ENCODE results near the gene ASMTL.

DNA sequence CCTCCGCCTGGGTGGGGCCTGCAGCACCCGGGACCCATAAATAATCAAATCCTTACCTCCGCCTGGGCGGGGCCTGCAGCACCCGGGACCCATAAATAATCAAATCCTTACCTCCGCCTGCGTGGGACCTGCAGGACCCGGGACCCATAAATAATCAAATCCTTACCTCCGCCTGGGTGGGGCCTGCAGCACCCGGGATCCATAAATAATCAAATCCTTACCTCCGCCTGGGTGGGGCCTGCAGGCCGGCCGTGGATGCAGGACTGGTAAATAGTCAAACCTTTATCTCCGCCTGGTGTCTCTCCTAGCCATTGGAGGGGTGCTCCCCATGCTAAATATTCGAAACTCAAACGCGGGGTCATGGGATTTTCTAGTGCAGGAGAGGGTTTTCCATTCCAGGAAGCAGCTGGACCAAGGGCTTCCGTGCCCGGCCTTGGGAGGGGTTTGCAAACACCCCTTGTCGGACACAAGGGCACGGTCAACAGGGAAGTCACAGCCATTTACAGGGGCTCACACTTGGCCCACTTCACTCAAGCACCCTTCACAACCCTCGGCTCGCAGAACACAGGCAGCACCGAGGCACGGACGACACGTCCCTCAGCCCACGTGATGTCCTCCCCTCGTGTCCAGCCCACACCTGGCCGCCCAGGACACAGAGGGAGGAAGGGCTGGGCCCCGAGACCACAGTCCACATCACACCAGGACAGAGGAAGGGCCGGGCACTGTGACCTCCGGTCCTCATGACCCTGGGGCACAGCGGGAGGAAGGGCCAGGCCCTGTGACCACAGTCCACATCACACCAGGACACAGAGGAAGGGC, 10.4 kb upstream of the PLCXD1 start:
- PRO-cap: no peak
- RAMPAGE, long total RNA, 3 experiments: no peak in any of the 3 experiments

DNA sequence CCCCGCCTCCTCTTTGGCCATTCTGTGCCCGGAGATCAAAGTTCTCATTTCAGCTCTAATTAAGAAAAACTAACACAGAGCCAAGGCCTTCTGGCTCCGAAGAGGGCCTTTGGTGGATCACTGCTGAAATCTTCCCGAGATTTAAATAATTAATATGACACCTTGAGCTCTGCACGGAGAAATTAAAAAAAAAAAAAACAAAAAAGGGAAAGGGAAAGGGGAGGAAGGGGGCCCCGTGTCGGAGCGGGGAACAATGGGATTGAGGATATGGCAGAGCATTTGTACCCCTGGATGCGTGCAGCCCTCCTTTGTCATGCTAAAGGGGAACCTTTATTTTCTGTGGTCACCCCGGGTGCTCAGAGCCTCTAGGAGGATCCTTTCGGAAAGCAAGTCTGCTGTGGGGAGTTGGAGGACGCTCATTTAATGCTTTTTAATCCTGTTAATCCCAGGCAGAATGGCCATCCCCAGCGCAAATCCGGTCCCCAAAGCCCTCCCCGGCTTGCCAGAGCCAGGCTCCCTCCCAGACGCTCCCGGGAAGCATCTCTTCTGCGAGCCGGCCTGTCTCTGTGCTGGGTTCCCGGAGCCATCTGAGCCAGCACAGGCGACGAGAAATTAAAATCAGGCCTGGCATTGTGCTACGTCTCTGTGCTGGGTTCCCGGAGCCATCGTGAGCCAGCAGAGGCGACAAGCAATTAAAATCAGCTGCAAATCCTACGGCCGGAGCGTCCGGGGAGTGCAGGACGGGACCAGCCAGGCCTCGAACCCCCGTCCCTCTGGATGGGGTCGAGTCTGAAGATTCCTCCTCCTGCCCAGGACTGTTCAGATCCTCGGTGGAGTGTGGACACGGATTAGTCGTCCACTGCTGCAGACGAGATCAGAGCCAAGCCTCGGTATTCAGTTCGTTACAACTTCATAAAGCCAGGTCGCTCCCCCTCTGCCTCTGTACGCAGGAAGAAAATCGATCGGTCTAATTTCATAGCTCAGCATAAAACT, 113.2 kb upstream of the PPP2R3B start:
- PRO-cap: no peak
- RAMPAGE, long total RNA, 3 experiments: no peak in any of the 3 experiments

GRCh38 chrX:970354-970599, 242.2 kb downstream of the CRLF2 start:
- PRO-cap: no peak
- RAMPAGE, long total RNA, 3 experiments: no peak in any of the 3 experiments

DNA sequence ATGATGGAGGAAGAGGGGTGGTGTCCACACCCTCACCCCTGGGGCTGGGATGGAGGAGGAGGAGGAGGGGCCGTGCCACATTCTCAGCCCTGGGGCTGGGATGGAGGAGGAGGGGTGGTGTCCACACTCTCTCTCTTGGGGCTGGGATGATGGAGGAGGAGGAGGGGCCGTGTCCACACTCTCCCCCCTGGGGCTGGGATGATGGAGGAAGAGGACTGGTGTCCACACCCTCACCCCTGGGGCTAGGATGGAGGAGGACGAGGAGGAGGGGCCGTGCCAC, 231.7 kb downstream of the CRLF2 start:
- PRO-cap: unidirectional peak, plus-strand start at position 60 of the sequence
- RAMPAGE, long total RNA, 3 experiments: no peak in any of the 3 experiments

DNA sequence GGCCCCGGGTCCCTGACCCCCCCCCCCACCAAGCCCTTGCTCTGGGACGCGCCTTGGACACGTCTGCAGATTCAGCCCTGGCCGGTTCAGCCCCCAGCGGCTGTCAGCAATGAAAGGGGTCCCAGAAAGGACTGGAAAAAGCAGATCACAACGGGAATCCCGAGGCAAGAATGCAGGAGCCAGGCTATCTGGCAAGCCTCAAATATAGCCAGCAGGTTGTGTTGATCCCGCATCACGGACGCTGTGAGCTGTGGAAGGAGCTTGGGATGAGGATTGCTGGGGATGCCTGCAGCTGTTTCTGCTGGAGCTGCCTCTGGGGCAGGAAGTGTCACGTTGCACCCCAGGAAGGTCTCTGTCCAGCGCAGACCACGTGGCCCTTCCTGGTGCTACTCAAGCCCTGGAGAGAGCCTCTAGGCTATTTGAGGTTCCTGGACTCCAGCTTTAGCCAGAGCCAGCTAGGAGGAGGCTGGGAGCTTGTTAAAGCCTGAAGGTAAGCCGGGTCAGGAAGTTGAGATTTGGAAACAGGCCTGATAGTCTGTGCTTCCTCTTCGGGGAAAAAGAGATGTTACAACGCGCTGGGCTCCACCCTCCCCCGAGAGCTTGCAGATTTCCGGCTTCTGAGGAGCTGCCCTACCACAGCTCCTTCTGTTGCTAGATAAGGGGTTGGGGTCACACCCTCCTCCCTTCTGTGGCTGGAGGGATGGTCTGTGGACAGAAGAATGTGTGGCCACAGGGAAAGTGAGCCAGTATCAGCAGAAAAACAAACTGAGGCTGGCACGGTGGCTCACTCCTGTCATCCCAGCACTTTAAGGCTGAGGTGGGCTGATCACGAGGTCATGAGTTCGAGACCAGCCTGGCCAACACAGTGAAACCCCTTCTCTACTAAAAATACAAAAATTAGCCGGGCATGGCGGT, 19.2 kb upstream of the CSF2RA start:
- PRO-cap: no peak
- RAMPAGE, long total RNA, 3 experiments: no peak in any of the 3 experiments

DNA sequence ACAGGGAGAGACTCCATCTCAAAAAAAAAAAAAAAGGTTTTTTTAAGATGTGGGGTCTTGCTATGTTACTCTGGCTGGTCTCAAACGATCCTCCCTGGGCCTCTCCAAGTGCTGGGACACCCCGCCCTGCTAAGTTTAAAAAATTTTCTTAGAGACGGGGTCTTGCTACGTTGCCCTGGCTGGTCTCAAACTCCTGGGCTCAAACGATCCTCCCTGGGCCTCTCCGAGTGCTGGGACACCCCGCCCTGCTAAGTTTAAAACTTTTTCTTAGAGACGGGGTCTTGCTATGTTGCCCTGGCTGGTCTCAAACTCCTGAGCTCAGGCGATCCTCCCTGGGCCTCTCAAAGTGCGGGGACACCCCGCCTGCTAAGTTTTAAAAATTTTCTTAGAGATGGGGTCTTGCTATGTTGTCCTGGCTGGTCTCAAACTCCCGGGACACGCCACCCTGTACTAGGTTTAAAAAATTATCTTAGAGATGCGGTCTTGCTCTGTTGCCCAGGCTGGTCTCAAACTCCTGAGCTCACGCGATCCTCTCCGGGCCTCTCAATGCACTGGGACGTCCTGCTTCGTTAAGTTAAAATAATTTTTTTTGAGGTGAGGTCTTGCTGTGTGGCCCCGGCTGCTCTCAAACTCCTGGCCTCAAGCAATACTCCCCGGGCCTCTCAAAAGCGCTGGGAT, 1.2 kb downstream of the SLC25A6 start:
- PRO-cap: no peak
- RAMPAGE, long total RNA, 3 experiments: no peak in any of the 3 experiments

DNA sequence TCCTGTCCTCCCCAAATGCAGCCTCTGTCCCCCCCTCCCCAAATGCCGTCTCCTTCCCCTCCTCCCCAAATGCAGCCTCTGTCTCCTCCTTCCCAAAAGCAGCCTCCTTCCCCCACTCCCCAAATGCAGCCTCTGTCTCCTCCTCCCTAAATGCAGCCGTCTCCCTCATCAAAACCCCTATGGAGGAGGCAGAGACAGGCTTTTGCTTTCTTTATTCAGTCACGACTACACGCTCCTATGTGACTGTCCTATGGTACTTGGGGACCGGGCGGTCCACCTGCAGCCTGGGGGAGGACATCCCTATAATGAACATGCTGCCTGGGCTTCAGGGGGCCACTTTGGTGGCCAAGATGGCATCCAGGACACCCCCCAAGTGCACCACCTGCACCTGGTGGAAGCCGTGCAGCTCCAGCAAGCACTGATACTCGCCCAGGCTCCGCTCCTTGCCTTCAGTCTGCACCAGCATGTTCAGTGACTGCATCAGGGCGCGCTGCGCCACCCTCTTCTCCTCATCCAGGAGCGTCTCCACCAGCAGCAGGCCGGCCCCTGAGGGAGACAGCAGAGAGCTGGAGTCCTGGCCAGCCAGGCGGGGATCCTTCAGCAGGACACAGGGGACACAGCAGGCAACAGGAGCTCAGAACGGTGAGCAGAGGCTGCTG, 11.2 kb upstream of the SLC25A6 start:
- PRO-cap: no peak
- RAMPAGE, long total RNA, 3 experiments: no peak in any of the 3 experiments

DNA sequence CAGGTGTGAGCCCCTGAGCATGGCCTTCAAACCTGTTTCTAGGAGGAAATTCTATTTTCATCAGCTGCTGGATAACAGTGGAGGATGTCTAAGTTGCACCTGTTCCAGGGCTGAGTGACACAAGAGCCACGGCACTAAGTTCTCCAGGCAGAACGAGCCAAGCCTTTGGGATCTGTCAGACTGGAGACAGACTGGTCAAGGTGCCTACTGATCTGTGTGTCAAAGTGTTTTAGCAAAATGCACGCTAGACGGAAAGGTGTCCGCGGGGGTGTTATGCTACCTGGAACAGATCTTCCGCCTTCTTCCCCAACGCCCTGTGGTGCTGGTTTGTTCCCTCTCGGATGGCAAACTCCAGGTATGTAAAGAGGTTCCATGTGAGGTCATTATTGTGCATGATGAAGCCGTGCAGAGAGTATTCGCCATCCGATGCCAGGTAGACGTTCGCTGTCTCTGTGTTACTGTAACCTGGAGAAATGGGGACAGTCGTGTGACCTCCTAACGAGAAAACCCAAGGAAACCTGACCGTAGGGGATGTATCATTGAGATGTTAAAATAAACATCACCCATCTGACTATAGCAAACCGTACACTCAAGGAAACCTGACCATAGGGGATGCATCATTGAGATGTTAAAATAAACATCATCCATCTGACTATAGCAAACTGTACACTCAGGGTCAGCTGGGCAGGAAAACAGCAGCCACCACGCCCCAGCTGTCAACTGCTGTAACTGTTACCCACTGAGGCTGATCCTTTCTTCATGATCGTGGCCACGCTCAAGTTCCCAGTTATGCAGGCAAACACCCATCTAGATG, 29.7 kb upstream of the SLC25A6 start:
- PRO-cap: no peak
- RAMPAGE, long total RNA, 3 experiments: no peak in any of the 3 experiments

- PRO-cap: unidirectional peak, minus-strand start at chrX:1452888; unidirectional peak, plus-strand start at chrX:1453449; unidirectional peak, minus-strand start at chrX:1453713
- RAMPAGE, long total RNA, 3 experiments: start-site peak on the minus strand in 3 of 3 experiments, at chrX:1452881-1452910 at its widest, 20 to 34 reads per replicate
These were observed at the start of gene ASMTL for GRCh38 chrX:1452740-1453836. TSS of gene ASMTL (minus strand) at chrX:1452909.

- PRO-cap: no peak
- RAMPAGE, long total RNA, 3 experiments: start-site peak on the minus strand in 1 of 3 experiments, at chrX:1462686-1462716 at its widest, 6 reads per replicate
These were observed 10.1 kb upstream of the ASMTL start for GRCh38 chrX:1462355-1463646.

GRCh38 chrX:1467106-1467607, 14.4 kb upstream of the ASMTL start:
- PRO-cap: no peak
- RAMPAGE, long total RNA, 3 experiments: no peak in any of the 3 experiments

GRCh38 chrX:1537422-1537918, 485 bp upstream of the P2RY8 start:
- PRO-cap: bidirectional peak, plus-strand start at chrX:1537638, minus-strand start at chrX:1537498
- RAMPAGE, long total RNA, 3 experiments: no peak in any of the 3 experiments

- PRO-cap: no peak
- RAMPAGE, long total RNA, 3 experiments: no peak in any of the 3 experiments
These were observed 10.4 kb downstream of the AKAP17A start for GRCh38 chrX:1601320-1602640.

GRCh38 chrX:2159139-2159907, 341.5 kb downstream of the DHRSX start:
- PRO-cap: no peak
- RAMPAGE, long total RNA, 3 experiments: no peak in any of the 3 experiments

- PRO-cap: no peak
- RAMPAGE, long total RNA, 3 experiments: start-site peak on the minus strand in 1 of 3 experiments, at chrX:2179898-2180796 at its widest, 6 reads per replicate
These were observed 320.3 kb downstream of the DHRSX start for GRCh38 chrX:2180243-2181176.

DNA sequence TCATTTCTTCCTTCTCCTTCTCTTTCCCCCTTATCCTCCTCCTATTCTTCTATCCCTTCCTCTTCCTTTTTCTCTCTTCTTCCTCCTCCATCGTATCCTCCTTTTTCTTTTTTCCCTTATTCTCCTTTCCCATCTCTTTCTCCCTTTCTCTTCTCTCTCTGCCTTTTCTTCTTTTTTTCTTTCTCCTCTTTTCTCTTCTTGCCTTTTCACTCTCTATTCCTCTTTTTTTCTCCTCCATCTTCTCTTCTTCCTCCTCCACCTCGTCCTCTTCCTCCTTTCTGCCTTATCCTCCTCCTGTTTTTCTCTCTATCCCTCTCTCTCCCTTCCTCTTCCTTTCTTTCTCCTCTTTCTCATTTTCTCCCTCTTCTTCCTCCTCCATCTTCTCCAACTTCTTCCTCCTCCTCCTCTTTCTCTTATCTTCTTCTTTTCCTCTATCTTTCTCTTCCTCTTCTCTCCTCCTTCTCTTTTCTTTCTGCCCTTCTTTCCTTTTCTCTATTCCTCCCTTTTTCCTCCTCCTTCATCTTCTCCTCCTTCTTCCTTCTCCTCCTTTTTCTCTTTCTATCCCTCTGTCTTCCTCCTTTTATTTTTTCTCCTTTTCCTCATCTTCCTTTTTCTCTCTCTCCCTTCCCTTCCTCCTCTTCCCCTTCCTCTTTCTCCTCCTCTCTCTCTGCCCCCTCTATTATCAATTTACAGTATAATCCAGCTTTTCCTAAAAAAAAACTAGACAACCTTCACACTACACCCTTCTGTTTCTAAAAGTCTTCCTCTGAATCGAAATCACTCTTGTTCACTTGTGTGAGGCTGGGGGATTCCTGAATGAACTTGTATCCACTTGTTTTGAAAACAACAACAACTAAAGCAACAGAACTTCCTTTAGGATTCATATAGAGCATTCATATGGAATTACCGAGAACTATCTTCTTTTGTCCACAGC, 269.0 kb downstream of the DHRSX start:
- PRO-cap: no peak
- RAMPAGE, long total RNA, 3 experiments: no peak in any of the 3 experiments

DNA sequence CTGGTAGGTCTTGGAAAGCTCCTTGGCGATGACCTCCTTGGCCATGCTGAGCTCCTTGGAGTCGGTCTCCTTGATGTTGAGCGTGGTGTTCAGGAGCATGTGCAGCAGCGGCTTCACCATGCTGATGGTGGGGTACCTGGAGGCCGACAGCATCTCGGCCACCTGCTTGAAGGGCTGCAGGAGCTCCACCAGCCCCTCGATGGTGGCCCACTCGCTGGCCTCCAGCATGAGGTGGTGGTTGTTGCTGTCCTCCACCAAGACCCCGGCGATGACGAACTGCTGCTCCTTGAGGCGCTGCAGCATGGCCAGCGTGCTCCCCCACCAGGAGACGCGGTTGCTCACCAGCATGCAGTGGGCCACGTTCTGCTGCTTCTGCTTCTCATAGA, 11.4 kb downstream of the DHRSX start:
- PRO-cap: no peak
- RAMPAGE, long total RNA, 3 experiments: no peak in any of the 3 experiments

GRCh38 chrX:2649688-2650353, 41.3 kb upstream of the CD99 start:
- PRO-cap: no peak
- RAMPAGE, long total RNA, 3 experiments: no peak in any of the 3 experiments

DNA sequence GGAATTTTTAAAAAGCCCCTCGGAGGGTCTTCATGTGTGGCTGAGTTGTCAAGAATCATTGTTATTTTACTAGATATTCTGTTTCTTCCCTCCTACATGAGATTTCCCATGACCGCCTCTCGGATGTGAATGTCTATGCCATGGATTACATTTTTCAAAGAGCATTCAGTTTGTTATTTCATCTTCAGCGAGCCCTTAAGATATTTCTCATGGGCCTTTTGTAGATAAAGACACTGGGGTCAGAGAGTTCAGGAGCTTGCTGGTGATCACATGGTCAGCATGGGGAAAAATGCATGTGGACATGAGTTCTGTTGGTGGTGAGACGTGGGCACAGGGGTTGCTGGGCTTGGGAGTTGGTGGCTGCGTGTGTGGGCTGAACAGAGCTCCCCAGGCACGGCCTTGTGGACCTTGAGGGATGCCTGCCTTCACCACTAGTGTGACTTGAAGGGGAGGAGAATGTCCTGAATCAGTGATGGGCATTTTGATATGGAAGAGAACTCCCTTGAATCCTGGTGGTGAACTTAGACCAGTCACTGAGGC, 8.7 kb downstream of the CD99 start:
- PRO-cap: no peak
- RAMPAGE, long total RNA, 3 experiments: no peak in any of the 3 experiments

DNA sequence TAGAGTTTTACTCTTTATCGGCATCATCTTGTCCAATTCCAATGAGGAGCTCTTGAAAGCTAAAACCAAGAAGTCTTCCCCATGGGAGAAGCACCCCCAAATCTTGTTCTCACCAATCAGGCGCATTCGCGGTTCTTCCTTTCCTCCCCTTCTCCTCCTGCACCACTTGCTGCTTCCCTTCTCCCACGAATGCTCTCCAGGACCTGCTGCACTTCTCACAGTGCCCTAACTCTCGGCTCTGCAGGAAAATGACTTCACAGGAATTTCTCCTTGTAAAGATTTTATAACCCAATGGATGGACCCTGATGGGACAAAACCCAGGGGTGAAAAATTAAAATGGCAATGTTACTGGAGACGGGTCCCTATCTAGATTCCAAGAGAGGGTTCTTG, 39.0 kb downstream of the ARSD start:
- PRO-cap: no peak
- RAMPAGE, long total RNA, 3 experiments: no peak in any of the 3 experiments

All from subcutaneous adipose tissue (tissue), 3 donors.